Hepatocyte (in vitro differentiated cells and primary cell): ENCODE measurements around a stretch of chr22.

GRCh38 chr22:35887406-35888044 is 141.1 kb downstream of the RBFOX2 start:
- RAMPAGE, long total RNA: no peak
- RRBS: no CpG with 5 or more reads among the region's 2 CpGs

GRCh38 chr22:35903069-35903667 is 125.5 kb downstream of the RBFOX2 start:
- RAMPAGE, long total RNA: no peak
- RRBS: no CpG with 5 or more reads among the region's 1 CpG

- RAMPAGE, long total RNA: no peak
- RRBS: no CpG with 5 or more reads among the region's 26 CpGs
Measured at GRCh38 chr22:36029039-36029451, 421 bp upstream of the RBFOX2 start.

DNA sequence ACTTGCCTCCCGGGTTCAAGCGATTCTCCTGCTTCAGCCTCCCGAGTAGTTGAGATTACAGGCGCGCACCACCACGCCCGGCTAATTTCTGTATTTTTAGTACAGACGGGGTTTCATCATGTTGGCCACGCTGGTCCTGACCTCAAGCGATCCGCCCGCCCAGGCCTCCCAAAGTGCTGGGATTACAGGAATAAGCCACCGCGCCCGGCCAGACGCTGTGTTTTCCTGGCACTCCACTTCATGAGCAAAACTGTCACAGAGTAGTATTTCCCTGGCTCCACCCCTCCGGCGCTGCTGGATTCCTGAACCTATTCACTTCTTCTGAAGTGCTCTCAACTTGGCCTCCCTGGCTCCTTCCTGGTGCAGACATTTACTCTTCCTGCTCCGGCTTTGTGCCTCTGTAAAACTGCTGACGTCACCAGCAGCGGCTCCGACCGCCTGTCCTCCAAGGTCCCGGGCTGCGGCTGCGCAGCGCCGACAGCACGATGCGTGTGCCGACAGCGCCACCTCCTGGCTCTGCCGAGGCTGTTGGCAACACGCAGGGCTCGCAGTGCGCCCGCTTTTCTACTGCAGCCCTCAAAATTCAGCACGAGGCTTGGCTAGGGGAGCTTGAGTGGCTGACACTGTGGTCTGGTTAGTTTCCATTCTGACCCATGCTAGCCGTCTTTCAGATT is 36.8 kb downstream of the APOL3 start:
- RAMPAGE, long total RNA: no peak
- RRBS: 2% methylated on average over 10 of the region's 39 CpGs

DNA sequence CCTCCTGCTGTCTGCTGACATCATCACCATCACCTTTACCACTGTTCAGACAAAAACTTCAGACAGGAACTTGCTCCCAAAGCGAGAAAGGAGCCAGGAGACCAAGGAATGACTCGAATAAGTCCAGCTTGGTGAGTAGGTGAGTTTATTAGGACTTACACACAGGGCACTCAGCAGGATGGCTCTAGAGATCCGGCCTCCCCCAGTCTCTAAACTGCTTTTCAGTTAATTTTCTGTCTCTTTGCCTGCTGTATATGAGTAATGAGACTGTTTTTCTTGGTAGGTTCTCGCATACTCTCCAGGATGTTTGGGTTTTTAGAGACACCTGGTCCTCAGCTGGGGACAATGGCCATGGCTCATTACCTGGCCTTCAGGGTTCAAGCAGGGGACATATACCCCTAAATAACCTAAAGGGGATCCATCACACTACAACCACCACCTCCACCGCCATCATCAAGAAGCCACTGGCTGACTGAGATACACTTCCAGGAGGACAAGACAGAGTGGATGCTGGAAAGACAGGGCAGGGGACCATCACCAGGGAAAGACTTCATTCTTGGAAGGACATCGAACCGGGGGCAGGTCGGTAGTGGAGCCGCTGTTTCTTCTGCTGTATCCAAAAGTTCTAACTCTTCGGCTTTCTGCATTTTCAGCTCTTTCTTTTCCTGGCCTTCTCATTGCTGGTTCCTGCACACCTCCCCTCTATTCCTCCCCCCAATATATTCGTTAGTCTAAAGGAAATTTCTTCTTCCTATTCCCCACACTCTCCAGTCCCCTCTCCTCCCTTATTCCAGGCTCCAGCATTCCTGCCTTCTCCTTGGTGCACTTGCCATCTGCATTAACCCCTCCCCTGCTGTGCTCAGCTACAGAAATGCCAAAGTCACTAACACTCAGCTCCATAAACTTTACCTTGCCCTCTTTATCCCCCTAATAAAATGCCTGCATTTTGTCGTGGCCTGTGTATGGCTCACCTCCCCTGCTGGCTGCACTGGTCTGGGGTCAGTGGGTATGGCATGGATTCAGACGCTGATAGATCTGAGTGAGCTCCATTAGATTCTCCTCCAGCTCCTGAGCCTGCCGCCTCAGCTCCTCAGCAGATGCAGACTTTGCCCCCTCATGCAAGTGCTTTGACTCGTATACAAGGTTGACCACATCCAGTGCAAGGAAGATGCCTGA is 20.0 kb downstream of the APOL3 start:
- RAMPAGE, long total RNA: no peak
- RRBS: no CpG with 5 or more reads among the region's 15 CpGs

DNA sequence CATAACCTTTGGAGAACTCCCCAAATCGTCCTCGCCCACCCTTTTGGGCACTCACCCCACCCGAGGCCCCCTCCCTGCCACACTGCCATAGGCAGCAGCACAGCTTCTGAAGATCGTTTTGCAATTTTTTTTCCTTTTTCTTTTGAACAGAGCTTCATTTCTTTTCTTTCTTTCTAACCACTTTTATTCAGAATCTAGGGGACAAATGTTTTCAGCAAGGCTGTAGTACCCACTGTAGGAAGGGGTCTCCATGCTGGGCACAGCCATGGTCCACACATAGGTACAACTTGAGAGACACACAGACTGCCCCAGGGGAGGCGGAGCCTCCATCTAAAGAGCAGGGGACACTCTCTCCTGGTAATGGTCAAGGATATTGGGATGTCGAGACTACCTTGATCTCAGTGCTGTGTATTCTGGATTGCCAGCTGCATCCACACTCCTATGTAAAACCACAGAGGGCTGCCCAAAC is 2.8 kb upstream of the APOL3 start:
- RAMPAGE, long total RNA: no peak
- RRBS: no CpG with 5 or more reads among the region's 6 CpGs

- RAMPAGE, long total RNA: no peak
- RRBS: no CpG with 5 or more reads among the region's 20 CpGs
Measured at GRCh38 chr22:36296658-36297515, 44.0 kb downstream of the APOL1 start.

GRCh38 chr22:36301223-36302415 is 48.7 kb downstream of the APOL1 start:
- RAMPAGE, long total RNA: no peak
- RRBS: 66% methylated on average over 1 of the region's 26 CpGs

- RAMPAGE, long total RNA: no peak
- RRBS: no CpG with 5 or more reads among the region's 15 CpGs
Measured at GRCh38 chr22:36305629-36306034, 52.7 kb downstream of the APOL1 start.

GRCh38 chr22:36307727-36308206 is 54.8 kb downstream of the APOL1 start:
- RAMPAGE, long total RNA: no peak
- RRBS: no CpG with 5 or more reads among the region's 8 CpGs

- RAMPAGE, long total RNA: no peak
- RRBS: no CpG with 5 or more reads among the region's 23 CpGs
Measured at GRCh38 chr22:36329187-36330004, 58.4 kb downstream of the MYH9 start.

DNA sequence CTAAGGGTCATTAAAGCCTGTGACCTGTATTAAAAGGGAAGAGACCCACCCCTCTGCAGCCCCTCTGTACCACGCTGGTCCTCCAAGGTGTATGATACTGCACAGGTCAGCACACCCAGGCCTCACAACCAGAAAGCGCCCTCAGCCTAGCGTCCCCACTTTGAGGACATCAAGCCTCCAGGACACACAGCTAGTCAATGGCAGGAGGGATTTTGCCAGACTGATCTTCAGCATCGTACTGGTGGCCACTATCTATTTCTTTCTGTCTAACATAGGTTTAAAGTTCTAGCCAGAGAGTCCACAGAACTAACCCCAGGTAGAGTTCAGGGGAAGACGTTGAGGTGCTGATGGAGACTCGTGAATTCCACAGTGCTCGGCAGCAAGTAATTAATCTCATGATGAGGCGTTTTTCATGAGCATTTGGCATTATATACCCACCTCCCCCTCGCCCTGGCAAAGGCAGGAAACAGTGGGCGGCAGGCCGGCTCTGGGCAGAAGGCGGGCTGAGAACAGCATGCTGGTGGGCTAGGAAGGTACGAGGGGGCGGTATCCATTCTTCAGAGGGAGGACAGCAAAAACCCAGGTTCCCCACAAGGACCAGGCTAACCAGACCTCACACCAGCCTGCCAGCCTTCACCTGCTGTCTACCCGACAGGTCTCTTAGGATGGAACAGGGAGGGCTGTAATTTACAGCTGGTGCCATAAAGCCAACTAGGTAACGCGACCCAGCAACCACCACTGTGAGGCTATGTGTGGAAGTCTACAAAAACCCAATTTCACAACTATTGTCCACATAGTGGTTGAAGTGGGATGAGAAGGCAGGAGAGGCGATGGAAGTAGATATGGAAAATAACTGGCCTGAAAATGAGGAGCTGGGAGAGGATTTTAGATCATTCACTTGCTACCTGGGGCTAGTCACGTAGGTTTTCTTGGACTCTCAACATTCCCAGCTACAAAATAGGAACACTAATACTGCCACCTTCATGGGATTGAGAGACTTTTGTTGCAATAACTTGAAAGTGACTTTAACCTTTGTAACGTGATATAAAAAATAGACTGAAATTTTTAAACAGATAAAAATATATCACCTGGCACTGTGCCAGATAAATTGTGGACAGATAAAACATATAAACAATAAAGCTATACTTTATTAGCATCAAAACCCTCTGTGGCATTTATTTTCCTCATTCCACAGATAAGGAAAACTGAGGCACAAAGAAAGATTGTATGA is 18.4 kb downstream of the MYH9 start:
- RAMPAGE, long total RNA: no peak
- RRBS: no CpG with 5 or more reads among the region's 20 CpGs

DNA sequence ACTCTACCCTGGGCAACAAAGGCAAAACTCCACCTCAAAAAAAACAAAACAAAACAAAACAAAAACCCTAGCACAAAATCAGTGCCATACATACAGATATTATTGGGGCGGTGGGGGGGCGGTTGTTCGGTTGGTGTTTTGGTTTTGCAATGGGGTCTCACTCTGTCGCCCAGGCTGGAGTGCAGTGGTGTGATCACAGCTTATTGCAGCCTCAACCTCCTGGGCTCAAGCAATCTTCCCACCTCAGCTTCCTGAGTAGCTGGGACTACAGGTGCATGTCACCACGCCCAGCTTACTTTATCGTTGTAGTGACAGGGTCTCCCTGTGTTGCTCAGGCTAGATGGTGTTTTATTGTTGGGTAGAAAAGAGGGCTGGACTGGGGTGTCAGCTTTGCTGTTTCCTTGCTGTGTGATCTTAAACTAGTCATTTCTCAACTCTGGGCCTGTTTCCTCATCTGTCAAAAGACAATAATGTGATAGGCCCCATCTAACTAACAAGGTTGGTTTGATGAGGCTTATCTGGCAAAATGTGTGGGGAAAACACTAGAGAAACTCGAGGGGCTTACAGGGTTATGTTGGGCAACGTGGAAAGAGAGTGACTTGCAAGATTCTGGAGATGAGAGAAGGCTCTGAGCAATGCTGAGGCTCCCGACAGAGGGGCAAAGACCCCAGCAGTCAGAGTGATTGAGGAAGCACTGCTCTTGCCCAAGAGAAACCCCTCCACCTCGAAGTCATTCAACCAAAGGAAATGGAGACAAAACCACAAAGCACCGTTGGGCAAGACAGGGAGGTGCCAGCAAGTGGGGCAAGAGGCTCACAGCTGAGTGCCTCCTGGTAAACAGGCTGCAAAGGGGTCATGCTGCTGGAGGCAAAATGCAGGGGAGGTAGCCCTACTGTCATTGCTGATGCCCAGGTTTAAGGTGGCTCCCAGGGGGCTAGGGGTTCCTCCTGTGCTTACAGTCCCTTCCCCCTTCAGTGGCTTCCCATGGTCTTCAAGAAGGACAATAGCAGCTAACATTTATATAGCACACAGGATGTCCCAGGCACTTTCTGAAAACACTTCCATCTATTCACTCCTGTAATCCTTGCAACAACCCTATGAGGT is 17.7 kb upstream of the MYH9 start:
- RAMPAGE, long total RNA: no peak
- RRBS: no CpG with 5 or more reads among the region's 11 CpGs

DNA sequence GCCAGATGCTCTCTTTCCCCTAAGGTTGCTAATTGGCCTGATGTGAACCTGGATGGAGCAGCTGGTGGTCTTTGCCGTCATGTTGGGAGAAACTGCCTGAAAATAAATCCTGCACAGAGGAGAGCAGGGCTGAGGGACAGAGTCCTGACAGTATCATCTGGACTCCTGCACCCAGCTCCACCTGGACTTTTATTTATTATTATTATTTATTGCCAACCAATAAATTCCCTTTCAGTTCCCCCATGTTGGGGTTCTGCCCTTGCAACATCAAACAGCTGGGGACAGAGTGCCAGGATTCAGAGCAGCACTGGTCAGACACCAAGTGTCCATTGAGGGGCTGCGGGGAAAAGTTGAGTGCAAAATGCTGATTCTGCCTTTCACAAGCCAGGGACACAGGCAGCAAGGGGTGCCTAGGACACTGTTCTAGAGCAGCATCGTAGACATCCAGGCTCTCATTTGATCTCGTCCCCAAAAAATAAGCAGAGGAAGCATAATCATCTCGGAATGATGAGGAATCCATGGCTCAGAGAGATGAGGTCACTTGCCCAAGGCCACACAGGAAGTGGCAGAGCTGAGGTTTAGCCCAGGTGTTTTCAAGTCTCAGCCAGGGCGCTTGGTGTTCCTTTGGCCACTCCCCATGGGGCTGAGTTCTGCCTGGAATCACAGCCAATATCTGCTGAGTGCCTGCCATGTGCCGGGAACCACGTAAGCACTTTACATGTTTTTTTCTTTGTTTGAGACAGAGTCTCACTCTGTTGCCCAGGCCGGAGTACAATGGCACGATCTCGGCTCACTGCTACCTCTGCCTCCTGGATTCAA is 29.3 kb upstream of the MYH9 start:
- RAMPAGE, long total RNA: no peak
- RRBS: no CpG with 5 or more reads among the region's 11 CpGs

DNA sequence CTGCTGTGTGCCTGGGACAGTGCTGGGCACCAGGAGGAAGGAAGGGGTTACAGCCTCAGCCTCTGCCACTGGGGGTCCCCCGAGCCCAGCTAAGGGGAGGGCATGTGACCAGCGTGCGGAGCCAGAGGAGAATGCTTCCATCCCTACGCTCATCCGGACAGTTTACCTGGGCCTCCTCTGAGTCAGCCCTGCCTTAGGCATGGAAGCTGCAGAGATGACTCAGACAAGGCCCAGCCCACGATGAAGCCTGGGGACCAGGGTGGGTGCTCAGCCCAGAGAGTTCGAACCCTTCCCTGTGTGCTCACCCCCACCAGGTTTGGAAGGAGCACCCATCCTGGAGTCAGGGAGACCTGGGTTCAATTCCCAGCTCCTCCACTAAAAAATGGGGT is 11.0 kb downstream of the NCF4 start:
- RAMPAGE, long total RNA: no peak
- RRBS: no CpG with 5 or more reads among the region's 7 CpGs

GRCh38 chr22:36873741-36874095 is 12.9 kb downstream of the NCF4 start:
- RAMPAGE, long total RNA: no peak
- RRBS: no CpG with 5 or more reads among the region's 4 CpGs

GRCh38 chr22:36990293-36990528 is 17.4 kb downstream of the TEX33 start:
- RAMPAGE, long total RNA: no peak
- RRBS: no CpG with 5 or more reads among the region's 2 CpGs

- RAMPAGE, long total RNA: no peak
- RRBS: no CpG with 5 or more reads among the region's 20 CpGs
Measured at GRCh38 chr22:37043544-37044495, 7.7 kb upstream of the KCTD17 start.

DNA sequence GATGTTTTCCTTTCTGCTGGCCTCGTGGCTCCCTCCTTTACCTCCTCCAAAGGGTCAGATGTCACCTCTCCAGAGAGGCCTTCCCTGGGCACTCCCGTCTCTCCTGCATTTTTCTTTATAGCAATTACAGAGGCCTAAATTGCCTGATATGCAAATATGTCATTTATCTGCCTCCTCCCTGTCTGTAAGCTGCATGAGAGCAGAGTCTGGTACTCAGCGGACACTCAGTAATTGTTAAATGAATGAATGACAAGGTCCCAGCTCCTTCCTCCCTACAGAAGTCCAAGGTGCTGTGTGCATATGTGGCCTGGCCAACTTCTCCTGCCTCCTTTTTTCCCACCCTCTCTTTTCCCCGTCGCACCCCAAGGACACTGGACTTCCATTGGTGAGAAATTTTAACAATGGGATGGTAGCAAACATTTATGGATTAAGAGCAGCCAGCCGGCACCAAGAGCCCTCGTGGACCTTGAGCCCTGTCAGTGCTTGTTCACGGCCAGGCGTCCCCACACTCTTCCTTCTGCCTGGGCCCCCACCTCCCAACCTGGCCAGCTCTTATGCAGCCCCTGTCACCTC is 1.7 kb downstream of the TMPRSS6 start:
- RAMPAGE, long total RNA: no peak
- RRBS: no CpG with 5 or more reads among the region's 9 CpGs

DNA sequence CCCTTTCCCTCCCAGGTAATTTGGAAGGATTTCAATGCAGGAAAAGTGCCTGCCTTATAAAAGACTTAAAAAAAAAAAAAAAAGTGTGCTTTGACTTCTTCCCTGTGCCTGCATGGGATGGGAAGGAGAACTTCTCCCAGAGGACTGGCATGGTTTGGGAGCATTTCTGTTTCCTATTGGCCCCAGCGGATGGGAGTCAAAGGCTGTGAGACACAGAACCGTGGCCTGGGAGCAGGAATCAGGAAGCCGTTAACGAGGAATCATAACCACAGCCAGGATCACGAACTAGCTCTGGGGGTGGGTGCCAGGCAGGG is 583 bp downstream of the C1QTNF6 start:
- RAMPAGE, long total RNA: no peak
- RRBS: no CpG with 5 or more reads among the region's 5 CpGs